Osteoblast (primary cell): ENCODE measurements around a stretch of chr5.

GRCh38 chr5:36535257-36535795 lies 71.1 kb upstream of the SLC1A3 start:
- CAGE, long polyA plus RNA, result no peak
- RRBS, result no CpG with 5 or more reads among the region's 7 CpGs

GRCh38 chr5:36868811-36869304 lies 7.7 kb upstream of the NIPBL start:
- CAGE, long polyA plus RNA, result no peak
- RRBS, result no CpG with 5 or more reads among the region's 8 CpGs

GRCh38 chr5:36933814-36934494 lies 57.4 kb downstream of the NIPBL start:
- CAGE, long polyA plus RNA, result no peak
- RRBS, result no CpG with 5 or more reads among the region's 2 CpGs

DNA sequence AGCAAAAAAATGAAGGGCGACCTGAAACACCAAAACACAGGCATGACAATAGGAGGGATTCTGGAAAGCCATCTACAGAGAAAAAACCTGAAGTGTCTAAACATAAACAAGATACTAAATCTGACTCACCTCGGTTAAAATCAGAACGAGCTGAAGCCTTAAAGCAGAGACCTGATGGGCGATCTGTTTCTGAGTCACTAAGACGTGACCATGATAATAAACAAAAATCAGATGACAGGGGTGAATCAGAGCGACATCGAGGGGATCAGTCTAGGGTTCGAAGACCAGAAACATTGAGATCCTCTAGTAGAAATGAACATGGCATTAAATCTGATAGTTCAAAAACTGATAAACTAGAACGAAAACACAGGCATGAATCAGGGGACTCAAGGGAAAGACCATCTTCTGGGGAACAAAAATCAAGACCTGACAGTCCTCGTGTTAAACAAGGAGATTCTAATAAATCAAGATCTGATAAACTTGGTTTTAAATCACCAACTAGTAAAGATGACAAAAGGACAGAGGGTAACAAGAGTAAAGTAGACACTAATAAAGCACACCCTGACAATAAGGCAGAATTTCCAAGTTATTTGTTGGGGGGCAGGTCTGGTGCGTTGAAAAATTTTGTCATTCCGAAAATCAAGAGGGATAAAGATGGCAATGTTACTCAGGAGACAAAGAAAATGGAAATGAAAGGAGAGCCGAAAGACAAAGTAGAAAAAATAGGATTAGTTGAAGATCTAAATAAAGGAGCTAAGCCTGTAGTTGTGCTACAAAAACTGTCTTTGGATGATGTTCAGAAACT lies 109.1 kb downstream of the NIPBL start:
- CAGE, long polyA plus RNA, result no peak
- RRBS, result no CpG with 5 or more reads among the region's 13 CpGs

GRCh38 chr5:37060728-37061249 lies 184.2 kb downstream of the NIPBL start:
- CAGE, long polyA plus RNA, result no peak
- RRBS, result no CpG with 5 or more reads among the region's 6 CpGs

DNA sequence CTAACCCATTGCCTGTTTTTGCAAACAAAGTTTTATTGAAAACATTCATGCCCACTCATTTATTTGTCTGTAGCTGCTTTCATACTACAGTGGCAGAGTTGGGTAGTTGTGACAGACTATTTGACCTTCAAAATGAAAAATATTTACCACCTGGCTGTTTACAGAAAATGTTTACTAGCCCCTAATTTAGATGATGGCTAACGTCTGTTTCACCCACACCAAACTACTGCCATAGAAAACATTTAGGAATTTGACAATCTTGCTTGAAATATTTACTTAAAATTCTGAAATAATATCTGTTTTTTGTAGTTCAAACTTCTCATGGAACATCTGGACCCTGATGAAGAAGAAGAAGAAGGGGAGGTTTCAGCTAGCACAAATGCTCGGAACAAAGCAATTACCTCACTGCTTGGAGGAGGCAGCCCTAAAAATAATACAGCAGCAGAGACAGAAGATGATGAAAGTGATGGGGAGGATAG lies 185.7 kb downstream of the CPLANE1 start:
- CAGE, long polyA plus RNA, result no peak
- RRBS, result no CpG with 5 or more reads among the region's 2 CpGs

DNA sequence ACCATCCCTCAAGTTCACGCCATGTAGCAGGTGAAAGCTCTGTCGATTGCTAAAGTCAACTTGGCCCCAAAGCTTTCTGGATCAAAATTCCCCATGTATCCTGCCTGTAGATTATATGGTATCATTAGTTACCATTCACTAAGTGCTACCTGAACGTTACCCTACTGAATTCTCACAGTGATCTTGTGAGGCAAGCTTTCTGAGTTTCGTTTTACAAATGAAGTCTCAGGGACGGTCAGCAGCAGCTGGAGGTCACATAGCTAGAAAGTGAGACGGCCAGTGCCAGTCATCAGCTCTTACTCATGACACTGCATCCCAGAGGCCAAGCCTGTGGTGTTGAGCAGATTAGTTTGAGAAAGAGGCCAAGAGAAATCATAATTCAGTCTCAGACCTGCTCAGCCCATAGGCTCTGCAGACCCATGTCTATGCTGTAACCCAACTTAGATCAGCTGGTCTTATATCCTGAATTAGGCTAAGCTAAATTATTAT lies 95.8 kb upstream of the EGFLAM start:
- CAGE, long polyA plus RNA, result no peak
- RRBS, result no CpG with 5 or more reads among the region's 6 CpGs

DNA sequence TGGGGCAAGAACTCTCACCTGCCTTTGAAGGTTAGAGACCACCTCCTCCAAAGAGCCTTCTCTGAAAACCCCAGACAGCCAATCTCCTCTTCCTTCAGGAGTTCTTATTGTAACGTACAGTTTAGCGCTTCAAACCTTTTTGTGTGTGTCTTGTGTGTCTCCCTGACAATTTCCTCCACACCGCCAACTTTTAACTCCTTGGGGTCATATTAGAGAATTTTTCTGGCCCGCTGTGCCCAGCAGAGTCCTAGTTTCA lies 90.1 kb upstream of the EGFLAM start:
- CAGE, long polyA plus RNA, result no peak
- RRBS, result no CpG with 5 or more reads among the region's 4 CpGs

- CAGE, long polyA plus RNA, result no peak
- RRBS, result no CpG with 5 or more reads among the region's 8 CpGs
Observed at GRCh38 chr5:38494012-38494476, 62.4 kb downstream of the LIFR start.

DNA sequence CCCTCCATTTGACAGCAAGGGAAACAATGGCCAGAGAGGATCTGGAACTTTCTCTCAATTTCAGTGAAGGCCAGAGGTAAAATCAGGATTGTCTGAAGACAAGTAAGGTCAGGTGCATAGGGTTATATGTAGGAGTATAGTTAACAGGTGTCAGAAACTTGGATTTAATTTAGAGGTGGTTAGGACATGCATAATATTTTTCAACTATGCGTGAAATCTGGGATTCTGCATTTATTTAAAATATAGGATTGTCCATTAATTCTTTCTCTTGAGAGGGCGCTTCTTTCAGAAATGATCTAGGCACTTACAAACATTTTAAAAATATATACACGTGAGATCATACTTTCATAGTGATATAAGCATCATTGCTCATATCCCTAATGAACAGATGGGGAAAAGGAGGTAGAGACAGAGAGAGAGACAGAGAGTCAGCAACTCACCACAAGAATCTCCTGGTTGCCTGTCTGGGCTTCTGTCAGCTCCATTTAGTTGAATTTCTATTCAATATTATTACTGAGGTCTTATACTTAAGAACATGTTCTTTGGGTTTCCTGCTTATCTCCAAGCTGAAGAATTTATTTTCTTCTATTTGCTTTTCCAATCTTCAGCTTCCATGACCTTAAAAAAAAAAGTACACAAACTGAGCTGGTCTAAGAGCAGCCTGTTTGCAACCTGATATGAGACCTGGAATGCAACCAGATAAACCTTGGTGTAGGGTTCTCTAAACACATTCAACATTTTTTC lies 51.4 kb upstream of the LIFR start:
- CAGE, long polyA plus RNA, result no peak
- RRBS, result no CpG with 5 or more reads among the region's 3 CpGs

DNA sequence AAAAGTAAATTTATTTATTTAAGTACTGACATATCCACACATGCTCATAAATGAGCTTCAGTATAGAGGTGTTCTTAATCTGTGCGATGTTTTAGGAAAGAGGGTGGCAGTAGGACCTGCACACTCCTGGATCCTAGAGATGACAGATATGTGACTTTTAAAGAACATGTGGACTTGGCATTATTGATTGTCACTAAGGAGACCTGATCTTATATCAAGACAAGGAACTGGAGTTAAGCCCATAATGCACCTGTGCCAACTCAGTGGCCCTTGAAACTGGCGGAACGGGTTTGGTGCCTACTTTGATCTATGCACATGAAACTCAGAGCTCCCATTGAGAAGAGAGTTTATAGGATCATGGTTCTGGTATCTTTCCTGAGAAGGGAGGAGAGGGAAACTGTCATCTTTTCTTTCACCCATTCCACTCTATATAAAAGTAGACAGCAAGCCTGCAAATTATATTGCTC lies 57.7 kb upstream of the LIFR start:
- CAGE, long polyA plus RNA, result no peak
- RRBS, result no CpG with 5 or more reads among the region's 3 CpGs

DNA sequence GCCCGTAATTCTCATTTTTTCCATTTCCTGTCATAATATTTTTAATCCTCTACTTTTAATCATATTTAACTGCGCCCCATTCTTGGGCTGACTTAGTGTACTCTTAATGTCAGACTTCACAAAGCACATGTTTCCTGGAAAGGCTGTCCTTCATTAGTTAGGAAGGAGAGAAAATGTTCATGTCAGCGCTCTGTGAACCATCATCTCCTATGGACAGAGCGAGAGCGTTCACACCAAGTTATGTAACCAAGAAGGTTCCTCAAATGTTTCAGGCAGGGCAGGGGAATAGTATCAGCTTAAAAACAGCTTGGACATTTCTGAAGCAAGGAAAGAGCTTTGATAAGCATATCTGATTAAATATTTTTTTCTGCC lies 66.1 kb upstream of the LIFR start:
- CAGE, long polyA plus RNA, result no peak
- RRBS, result no CpG with 5 or more reads among the region's 5 CpGs

DNA sequence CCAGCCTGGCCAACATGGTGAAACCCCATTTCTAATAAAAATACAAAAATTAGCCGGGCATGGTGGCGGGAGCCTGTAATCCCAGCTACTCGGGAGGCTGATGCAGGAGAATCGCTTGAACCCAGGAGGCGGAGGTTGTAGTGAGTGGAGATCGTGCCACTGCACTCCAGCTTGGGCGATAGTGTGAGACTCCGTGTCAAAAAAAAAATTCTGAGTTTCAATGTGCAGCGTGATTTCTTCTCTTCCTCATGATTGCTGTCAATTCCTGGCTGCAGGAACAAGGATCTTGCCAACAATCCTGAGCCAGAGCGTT lies 38.5 kb upstream of the OSMR start:
- CAGE, long polyA plus RNA, result no peak
- RRBS, result no CpG with 5 or more reads among the region's 10 CpGs

GRCh38 chr5:38816165-38816711 lies 29.6 kb upstream of the OSMR start:
- CAGE, long polyA plus RNA, result no peak
- RRBS, result no CpG with 5 or more reads among the region's 2 CpGs

DNA sequence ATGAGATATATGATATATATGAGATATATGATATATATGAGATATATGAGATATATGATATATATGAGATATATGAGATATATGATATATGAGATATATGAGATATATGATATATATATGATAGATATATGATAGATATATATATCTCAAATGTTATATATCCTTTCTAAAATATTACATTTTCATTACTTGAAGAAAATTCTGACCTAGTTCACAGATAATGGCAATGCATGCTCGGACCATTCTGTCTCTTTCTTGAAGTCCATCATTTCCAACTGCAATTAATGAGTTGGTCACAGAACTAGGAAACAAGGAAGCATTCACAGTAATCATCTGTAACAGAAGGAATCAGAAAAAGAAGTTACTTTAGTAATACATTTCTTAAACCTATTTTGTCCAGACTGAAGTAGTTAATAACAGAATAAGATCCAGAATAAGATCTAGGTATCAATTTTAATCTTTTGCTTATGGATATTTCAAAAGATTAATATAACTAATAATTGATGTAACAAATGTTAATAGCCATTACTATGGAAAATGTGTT lies 83.4 kb downstream of the RICTOR start:
- CAGE, long polyA plus RNA, result no peak
- RRBS, result no CpG with 5 or more reads among the region's 1 CpG

DNA sequence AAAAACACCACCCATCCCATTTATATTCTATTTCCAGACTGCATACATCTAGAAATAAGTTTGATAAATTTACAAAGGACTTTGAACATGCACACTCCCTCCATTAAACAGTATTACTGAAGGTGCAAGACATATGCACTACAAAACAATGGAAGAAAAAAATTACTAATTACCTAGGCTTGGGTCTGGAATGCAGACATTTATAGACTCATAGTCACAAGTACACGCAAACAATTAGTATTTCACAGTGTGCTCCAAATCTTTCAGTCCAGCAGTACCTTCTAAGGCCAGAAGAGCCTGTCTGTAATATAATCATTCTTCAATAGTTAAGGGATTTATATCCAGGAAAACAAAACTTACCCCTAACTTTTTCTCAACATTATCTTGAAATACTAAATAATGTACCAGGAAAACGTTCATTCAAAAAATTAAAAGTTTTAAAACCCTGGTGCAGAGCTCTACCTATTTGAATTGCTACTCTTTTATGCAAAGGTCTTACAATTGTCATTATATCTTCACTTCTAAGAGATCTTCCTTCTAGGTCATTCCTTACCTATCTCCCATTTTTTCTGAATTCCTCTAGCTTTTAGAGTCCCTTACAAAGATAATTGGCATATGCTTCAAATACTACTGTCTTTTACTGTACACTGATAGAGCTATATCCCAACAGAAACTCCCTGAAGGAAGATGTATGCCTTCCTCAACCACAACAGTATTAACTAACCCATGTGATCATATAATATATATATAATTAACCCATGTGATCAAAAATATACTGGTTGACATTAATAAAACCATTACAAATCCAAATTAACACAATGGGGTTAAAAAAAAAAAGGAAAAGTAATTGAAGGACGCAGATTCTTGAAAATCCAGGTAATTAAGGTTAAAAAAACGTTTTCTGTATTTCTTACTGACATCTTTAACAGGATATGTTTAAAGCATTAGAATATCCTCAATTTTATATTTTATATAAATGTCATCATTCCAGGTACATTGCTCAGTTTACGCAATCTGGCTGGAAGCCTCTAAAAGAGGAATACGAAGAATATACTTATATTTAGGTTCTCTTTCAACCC lies 10.8 kb downstream of the RICTOR start:
- CAGE, long polyA plus RNA, result no peak
- RRBS, result no CpG with 5 or more reads among the region's 6 CpGs

GRCh38 chr5:39137530-39138100 lies 63.4 kb upstream of the RICTOR start:
- CAGE, long polyA plus RNA, result no peak
- RRBS, result no CpG with 5 or more reads among the region's 7 CpGs

DNA sequence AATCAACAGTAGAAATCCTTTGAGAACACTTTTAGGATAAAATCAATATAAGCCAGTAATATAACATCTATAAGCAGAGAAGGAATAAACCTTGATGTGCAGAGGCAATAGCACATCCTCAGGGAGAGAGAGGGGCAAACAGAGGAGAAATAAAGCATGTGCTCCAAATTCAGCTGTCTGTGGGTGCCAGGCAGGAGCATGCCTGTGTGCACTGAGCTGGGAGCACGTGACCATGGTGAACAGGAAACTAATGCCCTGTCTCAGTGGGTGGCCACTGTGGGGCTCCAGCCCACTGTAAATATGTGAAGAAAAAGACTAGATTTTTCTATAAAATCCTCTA lies 55.4 kb downstream of the FYB1 start:
- CAGE, long polyA plus RNA, result no peak
- RRBS, result no CpG with 5 or more reads among the region's 1 CpG

- CAGE, long polyA plus RNA, result no peak
- RRBS, result no CpG with 5 or more reads among the region's 1 CpG
Observed at GRCh38 chr5:39201229-39201804, 18.0 kb downstream of the FYB1 start.

GRCh38 chr5:39212703-39213349 lies 6.5 kb downstream of the FYB1 start:
- CAGE, long polyA plus RNA, result no peak
- RRBS, result no CpG with 5 or more reads among the region's 4 CpGs